Monocyte (primary cell): ENCODE measurements around the gene PRKAG2.

DNA sequence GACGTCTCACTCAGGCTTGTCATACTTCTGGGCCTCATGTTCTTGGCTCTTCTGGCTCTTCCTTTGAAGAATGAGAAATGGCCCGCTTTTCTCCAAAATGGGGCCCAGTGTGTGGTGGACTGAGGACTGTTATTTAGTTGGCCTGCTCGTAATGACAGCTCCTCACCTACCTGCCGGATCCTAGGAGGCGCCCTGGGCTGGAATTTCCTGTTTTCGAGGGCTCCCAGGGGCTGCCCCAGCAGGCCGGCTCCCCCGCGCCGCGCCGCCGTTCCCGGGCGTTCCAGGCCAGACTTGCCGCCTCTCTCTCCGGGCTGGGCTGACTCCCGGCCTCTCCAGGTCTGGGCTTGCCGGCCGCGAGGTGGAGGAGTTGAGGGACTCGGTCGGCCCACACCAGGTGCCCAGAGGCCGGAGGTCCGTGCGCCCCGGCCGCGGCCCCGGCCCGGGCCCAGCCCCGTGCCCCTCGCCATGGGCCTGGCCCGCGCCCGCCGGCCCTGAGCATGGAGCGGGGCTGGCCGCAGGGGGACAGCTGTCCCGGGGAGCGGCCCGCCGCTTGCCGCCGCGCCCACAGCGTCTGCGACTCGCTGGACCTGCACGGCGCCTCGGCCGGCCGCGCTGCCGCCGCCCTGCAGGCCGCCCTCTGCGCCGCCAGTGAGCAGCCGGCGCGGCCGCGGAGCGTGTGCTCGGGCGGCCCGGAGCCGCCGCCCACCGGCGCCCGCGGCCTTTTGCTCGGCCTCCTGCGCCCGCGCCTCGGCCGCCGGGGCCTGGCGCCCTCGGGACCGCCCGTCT is 28.2 kb downstream of the AGAP3 start:
- PRO-cap, 2 experiments = no peak in any of the 2 experiments

DNA sequence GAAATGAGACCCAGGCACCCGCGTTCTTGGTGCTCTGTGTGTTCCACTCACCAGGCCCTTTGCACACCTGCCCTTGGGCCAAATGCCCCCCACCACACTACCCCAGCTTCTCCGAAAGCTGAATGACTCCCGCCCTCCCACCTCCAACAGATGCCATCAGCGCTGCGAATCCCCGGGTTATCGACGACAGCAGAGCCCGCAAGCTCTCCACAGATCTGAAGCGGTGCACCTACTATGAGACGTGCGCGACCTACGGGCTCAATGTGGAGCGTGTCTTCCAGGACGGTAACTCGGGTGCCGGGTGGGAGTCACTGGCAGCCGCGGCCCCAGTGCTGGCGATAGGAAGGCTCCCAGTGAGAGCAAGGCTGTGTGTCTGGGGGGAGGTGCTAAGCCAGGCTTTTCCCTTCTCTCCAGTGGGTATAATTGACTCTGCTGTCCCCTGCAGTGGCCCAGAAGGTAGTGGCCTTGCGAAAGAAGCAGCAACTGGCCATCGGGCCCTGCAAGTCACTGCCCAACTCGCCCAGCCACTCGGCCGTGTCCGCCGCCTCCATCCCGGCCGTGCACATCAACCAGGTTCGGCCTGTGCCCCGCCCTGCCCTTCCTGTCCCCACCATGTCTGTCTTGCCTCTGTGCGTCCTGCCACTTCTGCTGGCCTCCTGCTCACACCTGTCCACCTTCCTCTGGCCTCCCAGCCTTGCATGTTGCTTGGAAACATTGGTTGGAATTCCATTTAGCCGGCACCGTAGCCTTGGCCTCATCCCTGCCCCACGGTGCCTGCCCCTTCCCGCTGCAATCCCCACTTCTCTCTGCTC is 32.0 kb downstream of the AGAP3 start:
- PRO-cap, 2 experiments = no peak in any of the 2 experiments

GRCh38 chr7:151237495-151238519 is 5.5 kb downstream of the CHPF2 start:
- PRO-cap, 2 experiments = no peak in any of the 2 experiments

DNA sequence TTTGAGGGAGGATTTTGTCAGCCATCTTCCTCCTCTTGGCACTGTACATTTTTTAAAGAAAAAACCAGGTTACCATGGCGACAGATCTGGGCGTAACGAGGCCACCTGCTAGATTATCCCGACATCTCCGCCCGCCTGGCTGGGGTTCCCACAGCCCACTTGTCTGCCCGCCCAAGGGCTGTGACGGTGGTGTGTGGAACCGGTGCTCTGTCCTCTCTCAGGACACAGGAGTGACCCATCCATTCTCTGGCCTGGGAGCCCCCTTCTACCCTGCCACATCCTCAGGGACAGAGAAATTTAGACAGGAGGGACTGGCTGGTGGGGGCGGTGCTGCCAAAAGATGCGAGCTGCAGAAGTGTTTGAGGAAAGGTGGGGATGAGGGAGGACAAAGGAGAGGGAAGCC is 4.8 kb downstream of the SMARCD3 start:
- PRO-cap, 2 experiments = no peak in any of the 2 experiments

DNA sequence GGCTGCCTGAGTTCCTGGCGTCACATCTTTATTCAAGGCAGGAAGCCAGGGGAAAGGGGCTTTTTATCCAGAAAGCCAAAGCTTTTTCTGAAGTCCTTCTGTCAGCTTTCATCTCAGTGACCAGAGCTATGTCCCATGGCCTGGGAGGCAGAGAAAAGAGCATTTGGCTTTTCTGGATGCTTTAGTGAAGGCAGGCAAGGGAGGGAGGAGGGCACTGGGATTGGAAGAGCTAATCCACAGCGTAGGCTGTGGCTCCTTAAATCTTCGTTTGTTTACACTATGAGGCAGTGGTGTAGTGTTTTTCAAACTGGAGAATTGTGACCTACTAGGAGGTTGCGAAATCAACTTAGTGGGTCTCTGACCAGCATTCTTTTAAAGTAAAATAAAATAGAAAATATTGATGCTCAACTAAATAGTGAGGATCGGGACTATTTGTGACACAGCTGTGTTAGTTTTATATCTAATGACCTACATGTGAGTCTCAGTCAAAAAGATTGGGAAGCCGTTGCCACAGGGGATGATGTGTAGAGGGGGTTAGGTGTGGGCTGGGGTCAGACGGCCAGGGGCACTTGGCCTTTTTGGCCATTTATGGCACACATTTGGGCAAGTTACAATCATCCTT is 14.1 kb downstream of the CRYGN start:
- PRO-cap, 2 experiments = no peak in any of the 2 experiments

DNA sequence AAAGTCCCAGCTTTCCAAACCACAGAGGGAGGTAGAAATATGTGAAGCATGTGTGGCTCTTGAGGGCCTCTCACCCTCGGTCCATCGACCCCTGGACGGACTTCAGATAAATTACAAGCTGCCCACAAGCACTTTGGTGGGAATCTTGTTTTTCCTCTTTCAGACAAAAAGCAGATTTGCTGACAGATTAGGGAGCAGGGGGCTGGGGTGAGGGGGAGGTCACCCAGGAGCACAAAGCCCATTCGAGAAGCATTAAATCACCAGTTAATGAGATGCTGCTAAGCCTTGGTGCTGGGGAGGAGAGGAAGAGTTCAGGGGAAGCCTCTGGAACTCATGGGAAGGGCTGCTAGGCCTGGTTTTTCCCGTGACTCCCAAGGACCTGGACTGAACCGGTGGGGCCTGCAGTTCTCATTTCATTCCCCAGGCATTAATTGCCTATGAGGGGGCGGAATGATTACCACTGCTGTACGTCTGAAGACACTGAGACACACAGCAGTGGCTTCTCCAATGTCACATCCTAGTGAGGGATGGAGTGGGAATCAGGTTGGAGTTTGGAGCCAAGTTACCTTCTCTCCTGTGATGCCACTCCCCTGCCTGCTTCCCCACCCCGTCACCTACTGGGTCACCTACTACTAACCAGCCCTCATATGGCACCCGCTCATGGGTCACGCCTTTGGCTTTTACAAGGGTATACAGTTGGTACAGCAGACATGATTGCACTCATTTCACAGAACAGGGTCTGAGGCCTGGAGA is 11.1 kb downstream of the CRYGN start:
- PRO-cap, 2 experiments = no peak in any of the 2 experiments

DNA sequence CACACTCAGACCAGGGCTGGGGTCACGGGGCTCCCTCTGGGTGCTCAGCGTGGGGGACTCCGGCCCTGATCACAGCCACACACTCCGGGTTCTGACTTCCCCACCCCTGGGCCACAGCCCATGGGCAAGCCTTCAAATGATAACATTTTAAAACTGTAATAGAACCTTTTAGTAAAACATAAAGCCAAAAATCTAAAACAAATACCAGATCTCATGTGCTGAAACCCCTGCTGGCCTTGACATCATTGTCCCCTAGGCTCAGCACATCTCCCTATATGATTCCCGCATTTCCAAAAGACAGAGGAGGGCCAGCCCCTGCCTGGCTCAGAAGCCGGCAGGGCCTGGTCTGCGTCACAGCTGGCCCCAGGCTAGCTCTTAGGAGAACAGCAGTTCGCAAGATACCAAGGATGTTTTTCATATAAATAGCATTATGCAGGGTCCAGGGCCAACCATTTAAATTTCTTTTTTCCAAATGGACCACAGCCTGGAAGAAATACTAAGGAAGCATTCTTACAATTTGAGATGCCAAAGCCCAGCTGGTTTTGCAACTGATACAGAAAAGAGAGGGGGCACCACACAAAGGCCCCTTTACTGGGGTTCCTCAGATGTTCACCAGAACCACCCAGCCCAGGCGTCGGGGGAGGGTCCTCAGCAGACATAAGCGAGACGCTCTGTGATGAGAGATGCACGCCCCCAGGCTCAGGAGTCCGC is 3.2 kb downstream of the CRYGN start:
- PRO-cap, 2 experiments = no peak in any of the 2 experiments

- PRO-cap, 2 experiments = no peak in any of the 2 experiments
Measured at GRCh38 chr7:151461814-151462398, 22.0 kb upstream of the CRYGN start.

DNA sequence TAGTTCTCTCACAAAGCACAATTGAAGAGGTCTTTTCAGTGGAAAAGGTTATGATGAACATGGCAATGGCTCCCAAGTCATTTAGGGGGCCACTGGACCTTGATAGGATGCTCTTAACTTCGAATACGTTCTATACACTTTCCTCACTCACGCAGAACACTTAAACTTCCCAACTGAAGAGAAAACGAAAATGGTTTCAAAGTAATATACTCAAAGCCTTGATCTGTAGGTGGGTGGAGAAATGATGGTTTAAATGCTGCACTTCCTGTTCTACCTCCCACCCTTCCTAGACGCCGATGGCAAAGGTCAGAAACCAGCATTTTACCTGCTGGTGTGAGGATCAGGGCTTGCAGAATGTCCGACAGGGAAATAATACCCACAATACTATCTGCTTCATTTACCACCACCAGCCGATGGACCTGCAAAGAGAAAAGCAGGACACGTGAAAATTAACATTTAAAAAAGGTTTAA is 40.5 kb upstream of the RHEB start:
- PRO-cap, 2 experiments = no peak in any of the 2 experiments

DNA sequence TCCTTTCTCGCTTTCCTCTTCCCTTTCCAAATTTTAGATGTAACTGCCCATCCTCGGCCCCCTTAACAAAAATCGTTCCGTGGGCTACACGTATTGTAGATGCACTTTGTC is 112.8 kb upstream of the RHEB start:
- PRO-cap, 2 experiments = no peak in any of the 2 experiments

- PRO-cap, 2 experiments = no peak in any of the 2 experiments
Measured at GRCh38 chr7:151672420-151673382, 153.0 kb upstream of the RHEB start.

DNA sequence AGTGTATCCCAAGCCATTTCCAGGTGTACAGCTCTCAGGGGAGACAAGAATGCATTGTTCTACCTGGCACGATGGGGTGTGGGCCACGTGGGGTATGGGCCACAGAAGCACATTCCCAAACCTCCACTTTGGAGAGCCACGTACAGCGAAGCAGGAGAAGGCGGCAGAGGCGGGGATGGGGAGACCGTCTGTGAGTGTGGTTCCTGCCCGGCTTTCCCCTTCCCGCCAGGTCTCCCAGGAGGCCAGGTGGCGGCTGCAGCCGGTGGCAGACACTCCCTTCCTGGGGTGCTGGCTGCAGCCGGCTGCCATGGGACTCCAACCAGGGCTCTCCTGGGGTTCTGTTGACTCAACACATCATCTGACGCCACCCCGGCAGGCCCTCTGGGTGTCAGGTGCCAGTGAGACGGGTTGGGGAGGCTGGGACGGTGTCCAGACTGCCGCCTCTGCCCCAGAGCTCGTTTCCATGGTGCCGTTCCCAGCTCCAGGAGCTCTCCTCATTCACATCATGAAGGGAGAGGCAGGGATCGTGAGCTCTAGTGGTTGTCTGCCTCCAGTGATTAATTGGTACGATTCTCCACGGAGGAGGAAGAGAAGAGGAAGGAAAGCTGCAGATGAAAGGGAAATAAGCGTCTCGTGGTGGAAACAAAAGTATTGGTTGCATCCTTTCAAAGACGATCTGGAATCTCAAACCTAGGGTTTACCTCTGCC is 169.9 kb upstream of the RHEB start:
- PRO-cap, 2 experiments = no peak in any of the 2 experiments

- PRO-cap, 2 experiments = no peak in any of the 2 experiments
Measured at GRCh38 chr7:151779437-151780125, 97.3 kb downstream of the PRKAG2 start.

DNA sequence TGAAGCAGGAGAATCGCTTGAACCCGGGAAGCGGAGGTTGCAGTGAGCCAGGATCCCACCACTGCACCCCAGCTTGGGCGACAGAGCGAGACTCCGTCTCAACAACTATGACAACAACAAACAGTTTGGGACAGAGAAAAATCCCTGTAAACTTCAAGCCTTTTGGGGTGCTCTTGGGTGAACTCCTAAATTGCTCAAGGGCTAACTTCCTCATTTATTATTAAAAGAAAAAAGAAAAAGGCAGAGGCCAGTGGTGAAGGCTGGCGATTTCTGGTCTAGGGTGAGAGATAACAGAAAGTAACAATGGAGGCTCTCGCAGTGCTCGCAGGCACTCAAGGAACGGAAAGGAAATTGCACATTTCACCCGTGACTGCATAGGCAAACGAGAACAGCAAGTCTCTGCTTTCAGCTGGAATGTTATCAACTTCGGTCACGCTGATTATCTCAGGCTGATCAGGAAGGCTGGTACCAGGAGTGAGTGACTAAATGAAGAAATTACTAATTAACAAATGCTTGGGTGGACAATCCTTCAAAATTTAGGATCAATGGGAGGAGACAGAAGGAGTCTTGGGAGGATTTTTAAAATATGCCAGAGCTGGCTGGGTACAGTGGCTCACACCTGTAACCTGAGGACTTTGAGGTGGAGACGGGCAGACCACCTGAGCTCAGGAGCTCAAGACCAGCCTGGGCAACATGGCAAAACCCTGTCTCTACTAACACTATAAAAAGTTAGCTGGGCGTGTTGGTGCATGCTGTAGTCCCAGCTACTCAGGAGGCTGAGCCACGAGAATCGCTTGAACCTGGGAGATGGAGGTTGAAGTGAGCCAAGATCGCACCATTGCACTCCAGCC is 70.6 kb downstream of the PRKAG2 start:
- PRO-cap, 2 experiments = peak in 2 of 2 experiments; most common plus-strand start position 263 of the sequence (in 1); most common minus-strand start position 87 of the sequence (in 2)

- PRO-cap, 2 experiments = peak in 2 of 2 experiments; most common minus-strand start chr7:151867875 (in 1)
Measured at GRCh38 chr7:151867789-151868886, 8.8 kb downstream of the PRKAG2 start.

DNA sequence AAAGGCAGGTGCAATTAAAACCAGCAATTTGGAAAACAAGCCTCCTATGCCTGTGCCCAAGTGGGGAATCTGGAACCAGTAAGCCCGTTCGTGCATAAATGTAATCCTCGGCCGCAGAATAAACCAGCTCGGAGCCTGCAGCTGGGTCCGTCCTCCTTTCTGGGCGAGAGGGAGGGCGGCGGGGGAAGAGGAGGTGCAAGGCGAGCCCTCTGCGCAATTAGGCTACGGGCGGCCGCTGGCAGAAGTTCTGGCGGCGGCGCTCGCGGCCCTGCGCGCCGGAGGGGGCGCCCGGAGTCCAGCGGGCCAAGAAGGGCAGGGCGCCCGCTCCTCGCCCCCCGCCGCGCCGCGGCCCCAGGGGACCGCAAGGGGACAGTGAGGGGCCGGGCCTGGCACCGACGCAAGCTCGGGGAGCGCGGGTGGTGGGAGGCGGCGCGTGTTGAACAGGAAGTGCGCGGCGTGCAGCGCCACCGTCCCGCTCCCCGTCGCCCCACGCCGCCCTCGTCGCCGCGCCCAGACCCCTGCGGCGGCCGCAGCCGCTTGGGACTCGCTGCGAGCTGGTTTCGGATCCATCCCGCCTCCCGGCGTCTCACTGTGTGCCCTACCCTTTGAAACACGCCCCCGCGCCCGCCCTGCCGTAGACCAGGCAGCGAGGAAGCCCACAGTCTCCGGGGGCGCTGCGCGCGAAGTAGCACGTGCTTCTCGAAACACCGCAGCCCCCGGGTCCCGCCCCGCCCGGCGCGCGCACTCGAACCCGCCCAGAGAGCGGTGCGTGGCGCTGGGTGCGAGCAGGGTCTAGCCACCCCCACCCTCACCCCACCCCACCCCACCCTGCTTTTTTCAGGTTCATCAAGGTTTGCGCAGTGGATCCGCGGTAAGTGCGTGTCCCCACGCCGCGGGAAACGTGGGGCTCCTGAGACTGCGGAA is at the start of gene PRKAG2:
Gene PRKAG2, minus strand, starts transcription at position 120 of the 924 bp plus-strand sequence.
- PRO-cap, 2 experiments = peak in 2 of 2 experiments; most common plus-strand start position 661 of the sequence (in 2); most common minus-strand start position 120 of the sequence (in 2)

DNA sequence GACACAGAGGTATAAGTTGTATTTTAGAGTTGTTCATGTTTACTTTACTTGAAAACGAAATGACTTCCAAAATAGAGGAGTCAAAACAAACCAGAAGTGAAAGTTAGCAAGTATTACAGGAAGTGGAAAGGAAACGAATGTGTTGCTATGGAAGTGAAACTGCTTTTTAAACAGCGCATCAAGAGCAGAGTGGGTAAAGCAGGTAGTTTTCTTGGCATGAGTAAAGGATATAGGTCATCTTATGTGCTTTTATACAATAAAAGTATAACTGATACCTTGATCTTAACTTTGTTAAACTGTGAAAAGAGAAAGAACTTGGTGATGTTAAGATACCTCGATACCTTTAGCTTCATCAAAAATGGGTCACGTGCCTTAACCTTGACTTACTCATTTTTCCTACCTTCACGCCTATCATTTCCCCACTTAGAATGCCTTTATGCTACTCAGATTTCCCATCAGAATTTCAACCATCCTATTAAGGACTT is 19.9 kb upstream of the GALNTL5 start:
- PRO-cap, 2 experiments = no peak in any of the 2 experiments

GRCh38 chr7:152131610-152132769 is 106.5 kb downstream of the GALNT11 start:
- PRO-cap, 2 experiments = no peak in any of the 2 experiments

GRCh38 chr7:152144063-152144959 is 118.8 kb downstream of the GALNT11 start:
- PRO-cap, 2 experiments = no peak in any of the 2 experiments

GRCh38 chr7:152161927-152162937 is 136.8 kb downstream of the GALNT11 start:
- PRO-cap, 2 experiments = no peak in any of the 2 experiments